ENCODE data around the gene TBXT.

GRCh38 chr6:165573621-165574088 is 89.4 kb downstream of the PDE10A start:
- RRBS = no CpG with 5 or more reads among the region's 6 CpGs

DNA sequence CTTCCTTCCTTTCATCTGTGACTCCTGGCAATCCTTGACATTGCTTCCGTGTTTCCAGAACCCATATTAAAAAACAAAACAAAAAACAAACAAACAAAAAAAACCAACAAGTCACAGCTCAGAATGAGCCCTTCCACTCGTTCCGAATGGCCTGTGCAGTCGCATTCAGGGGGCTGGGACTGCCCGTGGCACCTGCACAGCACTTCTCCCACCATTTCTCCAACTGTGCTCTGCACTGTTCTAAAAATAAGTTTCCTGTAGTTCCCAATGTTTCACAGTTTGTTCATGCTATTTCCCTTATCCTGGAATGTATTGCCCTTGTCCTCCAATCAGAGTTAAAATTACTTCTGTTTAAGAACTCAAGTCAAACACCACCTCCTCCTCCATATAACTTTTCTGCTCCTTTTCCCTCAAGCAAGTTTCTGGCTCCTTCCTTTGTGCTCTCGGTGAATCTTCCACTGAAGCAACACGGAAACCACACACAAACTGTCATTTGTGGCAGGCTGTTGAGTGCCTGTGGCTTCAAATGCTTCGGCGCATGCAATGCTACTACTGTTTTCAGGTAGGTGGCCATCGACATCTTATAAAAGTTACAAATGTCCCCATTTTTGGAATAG is 57.8 kb downstream of the PDE10A start:
- RRBS = no CpG with 5 or more reads among the region's 10 CpGs

DNA sequence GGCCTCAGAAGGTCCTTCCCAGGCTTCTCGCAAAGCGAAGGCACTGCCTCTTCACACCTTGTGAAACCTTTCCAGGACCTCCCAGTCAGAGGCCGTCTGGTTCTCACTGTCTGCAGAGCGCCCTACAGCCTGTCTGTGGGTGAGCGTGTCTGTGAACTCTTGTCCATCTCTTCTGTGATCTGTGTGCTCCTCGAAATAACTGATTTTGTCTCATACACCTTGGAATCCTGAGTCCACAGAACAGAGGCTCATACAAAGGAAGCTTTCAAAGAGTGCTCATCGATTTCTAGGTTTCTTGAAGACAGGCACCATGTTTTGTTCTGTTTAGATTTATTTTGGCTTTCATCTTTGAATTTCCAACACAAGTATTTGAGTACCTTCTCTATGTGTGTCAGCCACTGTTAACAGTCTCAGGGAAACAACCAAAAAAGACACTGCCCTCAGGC is 6.3 kb downstream of the PDE10A start:
- RRBS = no CpG with 5 or more reads among the region's 7 CpGs

GRCh38 chr6:166167632-166168950 is at the start of gene TBXT:
Gene TBXT (minus strand): TSS chr6:166167851.
- RRBS = 15% methylated on average over 38 of the region's 118 CpGs

DNA sequence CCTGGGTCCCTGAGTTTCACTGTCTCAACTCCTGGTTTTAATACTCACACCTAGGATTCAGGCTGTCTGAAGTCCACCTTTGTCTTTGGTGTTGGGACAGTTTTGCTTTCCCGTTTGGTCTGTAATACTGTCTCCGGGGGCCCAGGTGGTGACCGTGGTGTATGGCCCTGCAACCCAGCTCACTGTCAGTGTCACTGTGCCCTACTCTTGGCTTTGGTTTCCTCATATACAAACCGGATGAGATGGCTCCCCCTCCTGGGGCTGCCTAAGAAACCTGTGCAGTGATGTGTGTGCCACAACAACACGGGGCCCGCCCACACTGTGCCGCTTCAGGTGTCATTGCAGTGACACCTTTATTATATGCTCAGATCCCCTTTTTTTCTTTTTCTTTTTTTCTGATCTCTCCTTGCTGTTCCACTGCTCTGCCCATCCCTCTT is 74.0 kb downstream of the RAMACL start:
- RRBS = no CpG with 5 or more reads among the region's 7 CpGs

DNA sequence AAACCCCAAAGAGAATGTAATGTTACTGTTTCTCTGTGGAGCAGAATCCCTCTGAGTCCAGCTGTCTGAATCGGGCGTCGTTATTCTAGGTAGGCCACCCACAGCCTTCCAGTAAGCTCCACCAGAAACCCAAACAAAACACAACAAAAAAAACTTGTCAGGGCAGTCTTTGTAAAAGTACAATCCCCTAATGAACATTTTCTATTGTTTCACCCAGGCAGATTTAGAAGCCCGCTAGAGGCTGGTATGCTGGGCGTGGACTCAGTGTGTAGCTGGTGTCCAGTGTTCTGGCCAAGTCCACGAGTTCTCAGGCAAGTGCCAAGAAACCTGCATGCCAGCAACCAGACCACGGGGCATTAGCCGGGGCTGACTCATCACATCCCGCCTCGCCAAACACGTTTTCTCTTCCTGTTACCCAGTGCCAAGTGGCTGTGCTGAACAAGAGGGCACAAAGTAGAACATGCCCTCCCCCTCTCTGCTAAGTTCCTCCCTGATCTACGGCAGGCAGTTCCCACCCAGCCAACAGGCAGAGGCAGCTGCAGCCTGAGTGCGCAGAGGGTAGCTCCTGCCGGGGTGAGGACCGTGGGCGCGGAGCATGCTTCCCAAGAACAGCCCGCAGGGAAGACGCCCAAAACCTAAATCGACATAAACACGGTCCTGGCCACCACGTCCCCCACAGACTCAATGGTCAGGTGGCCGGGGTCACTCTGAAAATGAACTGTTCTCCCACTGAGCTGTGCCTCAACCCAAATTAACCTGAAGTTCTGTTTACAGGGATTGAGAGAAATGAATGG is 29.6 kb downstream of the RAMACL start:
- RRBS = no CpG with 5 or more reads among the region's 23 CpGs

DNA sequence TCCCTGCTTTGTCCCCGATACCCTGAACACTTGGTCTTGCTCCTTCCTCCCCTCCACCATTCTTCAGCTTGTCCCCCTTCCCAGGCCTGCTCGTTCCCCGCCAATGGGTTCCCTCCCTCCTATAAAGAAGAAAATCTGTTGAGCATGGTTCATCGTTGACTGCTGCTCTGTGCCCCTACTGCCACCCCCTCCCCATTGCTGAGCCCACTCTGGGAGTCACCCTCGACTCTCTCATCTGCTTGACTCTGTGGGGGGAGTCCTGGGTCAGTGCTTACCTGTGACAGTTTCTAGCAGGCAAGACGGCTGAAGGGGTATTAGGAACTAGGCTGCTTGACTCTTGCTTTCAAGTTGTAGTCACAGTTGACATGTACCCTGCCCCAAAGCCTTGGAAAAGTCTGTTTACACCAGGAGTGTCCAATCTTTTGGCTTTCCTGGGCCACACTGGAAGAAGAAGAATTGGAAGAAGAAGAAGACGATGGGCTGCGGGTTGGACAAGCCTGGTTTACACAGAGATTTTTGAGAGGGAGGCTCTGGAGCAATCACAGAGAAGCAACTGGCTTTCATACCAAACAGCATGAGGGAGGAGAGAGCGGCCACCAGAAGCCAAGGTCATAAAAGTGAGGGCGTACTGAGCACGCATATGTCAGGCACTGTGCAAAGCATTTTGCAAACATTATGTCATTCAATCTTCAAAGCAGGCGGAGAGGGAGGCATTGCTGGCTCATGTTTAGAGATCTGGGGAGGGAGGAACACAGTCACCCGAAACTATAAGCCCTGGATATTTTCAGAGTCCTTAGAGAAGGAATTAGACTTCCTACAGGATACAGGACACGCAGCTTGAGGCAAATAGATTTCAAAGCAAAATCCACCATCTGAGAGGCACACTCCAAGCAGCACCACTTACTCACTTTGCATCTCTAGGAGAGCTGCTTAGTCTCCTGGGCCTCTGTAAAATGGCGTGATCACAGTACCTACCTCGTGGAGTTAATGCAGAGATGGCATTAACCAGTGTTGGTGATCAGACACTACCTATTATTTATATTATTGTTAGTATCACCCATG is 24.8 kb downstream of the RAMACL start:
- RRBS = no CpG with 5 or more reads among the region's 16 CpGs

GRCh38 chr6:166569311-166570025 is 17.0 kb downstream of the RAMACL start:
- RRBS = no CpG with 5 or more reads among the region's 18 CpGs

GRCh38 chr6:166678286-166679037 is 51.4 kb upstream of the RPS6KA2 start:
- RRBS = no CpG with 5 or more reads among the region's 17 CpGs

GRCh38 chr6:166929308-166930132 is 26.8 kb downstream of the RNASET2 start:
- RRBS = 50% methylated on average over 2 of the region's 12 CpGs

DNA sequence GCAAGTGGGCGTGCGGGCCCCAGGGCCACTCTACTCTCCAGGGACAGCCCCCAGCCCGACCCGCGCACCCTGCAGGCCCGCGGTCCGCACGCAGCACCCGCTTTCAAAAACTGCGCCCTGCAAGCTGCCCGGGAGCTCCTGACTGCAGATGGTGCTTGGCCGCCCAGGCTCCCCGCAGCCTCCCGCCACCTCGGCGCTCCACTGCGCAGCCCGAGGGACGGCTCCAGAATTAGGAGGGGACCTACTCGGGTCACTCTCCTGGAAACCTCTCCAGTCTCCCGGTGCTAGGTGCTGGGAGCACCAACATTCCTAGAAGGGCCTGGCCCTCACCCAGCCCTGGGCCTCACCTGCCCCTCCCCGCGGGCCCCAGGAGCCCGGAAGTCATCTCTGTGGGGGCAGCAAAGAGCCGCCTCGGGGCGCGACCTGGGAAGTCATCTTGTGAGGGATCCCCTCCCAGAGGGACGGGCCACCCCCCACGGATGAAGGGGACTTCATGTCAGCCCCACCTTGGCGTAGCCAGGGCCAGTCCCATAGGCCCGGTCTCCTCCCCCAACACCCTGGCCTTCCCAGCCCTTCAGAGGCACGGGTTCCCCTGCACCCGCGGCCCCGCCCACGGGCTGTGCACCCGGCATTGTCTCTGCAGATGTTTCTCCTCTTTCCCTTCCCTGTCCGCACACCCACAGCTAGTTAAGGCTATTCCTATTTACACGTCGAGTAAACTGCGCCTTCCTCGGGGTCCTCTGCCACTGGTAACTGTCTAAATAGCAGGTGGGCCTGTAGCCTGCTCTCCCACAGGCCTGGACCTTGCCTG is 736 bp upstream of the RNASET2 start:
- RRBS = 0% methylated on average over 4 of the region's 44 CpGs

DNA sequence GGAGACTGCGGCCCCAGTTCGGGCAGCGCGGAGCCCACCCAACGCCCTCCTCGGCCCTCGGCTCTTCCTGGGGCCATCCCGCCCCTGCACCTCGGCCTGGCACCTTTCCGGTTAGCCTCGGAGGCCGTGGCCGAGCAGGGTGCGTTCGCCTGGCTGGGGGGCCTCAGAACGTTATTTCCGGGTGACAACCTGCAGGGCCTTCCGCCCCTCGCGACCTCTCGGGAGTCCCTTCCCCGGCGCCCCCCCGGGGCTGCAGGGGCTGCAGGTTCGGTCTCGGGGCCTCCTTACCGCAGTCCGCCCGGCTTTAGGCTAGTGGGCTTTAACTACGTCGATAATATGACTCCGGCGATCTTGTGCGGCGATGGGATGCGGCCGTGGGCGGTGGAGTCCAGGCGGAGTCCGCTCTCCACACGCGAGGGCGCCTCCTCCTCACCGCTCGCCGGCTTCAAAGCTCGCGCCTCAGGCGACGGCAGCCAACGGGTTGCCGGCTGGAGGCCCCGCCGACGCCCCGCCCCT is 509 bp upstream of the CEP43 start:
- RRBS = 1% methylated on average over 26 of the region's 56 CpGs

- RRBS = no CpG with 5 or more reads among the region's 10 CpGs
These were observed 48.4 kb downstream of the CEP43 start for GRCh38 chr6:167047535-167047998.

DNA sequence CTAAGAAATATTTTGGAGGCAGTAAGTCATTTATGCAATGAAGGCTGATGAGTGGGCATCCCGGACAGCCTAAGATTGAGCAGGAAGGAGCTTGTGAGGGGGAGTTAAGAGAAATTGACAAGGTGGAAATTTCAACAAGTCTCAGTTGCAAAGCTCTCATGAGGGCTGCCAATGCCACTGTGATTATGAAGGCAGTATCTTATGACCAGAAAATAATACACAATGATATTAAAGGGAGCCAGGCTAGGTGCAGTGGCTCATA is 624 bp downstream of the CCR6 start:
- RRBS = no CpG with 5 or more reads among the region's 1 CpG

- RRBS = no CpG with 5 or more reads among the region's 17 CpGs
These were observed 12.0 kb downstream of the CCR6 start for GRCh38 chr6:167134795-167135444.

- RRBS = no CpG with 5 or more reads among the region's 8 CpGs
These were observed 6.7 kb downstream of the GPR31 start for GRCh38 chr6:167150831-167151760.

DNA sequence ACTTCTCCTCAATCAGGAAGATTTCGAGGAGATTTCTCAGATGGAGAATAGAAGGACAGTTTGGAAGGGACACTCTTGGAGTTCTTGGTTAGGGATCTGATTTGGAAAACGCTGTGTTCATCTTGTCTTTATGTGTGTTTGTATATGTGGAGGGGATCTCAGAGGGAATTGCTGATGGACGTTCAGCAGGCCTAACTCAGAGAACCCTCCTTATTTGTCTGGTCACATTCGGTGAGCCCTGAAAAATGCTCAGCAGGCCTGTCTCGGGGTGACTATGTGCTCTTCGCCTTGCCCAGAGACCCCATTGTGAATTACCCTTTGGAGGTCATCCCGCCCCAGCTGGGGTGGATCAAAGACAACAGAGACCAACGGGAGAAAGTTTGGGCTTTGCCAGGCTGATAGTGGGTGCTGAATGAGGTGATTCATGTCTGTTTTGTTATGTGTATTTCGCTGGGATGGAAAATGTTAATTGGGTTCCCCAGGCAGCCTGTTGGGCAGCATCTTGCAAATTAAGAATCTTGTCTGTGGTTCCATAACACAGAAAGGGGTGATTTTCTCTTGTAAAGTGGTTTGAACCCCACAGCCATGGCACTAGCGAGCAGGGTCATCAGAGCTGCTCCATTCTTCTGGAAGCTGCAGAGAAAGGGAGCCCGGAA is 63.3 kb upstream of the UNC93A start:
- RRBS = no CpG with 5 or more reads among the region's 11 CpGs

GRCh38 chr6:167349847-167350288 is 25.0 kb downstream of the TTLL2 start:
- RRBS = no CpG with 5 or more reads among the region's 12 CpGs

DNA sequence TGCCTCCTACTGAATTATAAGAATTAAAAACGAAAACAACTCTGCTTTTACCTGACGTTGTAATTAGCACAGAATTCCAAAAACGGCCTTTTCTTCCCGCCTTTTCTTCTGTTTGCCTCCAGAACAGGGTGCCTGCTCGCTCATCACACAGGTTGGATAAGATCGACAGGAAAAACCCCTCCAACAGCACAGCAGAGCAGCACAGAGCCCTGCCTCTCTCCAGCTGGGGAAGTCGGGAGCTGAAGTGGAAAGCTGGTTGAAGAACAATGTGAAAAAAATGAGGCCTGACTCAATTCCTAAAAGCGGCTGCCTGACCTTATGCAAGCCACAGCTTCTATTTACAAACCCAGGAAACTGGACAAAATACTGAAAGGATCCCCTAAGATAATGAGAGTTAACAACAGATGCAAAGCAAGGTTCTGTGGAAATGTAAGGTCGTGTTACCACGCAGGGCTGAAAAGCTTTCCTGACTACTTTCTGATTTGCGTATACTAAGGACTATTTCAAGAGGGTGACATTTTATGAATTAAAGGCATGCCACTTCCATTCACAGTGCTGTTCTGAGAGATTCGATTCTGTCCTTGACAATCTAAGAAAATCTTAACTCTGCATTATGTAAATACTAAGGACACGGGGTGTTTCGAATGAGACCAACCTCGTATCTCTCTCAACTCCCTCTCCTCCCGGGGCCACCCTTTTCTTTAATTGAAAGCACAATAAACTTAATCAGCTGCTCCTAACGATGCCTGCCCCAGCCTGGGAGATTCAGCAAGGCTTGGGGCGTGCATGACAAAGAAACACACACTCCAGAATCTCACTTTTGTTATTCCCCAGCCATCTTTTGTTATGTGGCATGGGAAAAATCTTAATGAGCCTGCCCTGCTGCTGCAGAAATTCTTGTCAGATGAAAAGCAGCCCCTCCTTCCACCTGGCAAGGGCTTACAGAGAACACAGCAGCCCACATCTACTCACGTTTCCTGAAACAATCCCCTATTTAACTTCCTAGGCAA is 117.1 kb downstream of the TTLL2 start:
- RRBS = no CpG with 5 or more reads among the region's 19 CpGs

- RRBS = no CpG with 5 or more reads among the region's 7 CpGs
These were observed 166.8 kb downstream of the TTLL2 start for GRCh38 chr6:167491696-167492052.

All from GM12892 (cell line).